Helper T cell (primary cell): ENCODE results near the gene HEG1.

DNA sequence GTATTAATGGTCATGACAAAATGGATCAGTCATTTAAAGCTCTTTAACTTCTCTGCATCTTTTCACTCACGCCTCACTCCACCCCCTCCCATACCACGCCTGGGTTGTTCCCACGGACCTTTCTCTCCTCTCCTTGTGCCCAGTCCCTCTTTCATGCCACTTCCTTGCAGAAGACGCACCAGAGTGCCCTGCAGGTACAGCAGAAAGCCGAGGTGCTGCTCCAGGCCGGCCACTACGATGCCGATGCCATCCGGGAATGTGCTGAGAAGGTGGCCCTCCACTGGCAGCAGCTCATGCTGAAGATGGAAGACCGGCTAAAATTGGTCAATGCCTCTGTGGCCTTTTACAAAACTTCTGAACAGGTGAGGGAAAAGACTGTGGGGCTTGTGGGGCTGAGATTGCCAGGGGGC is 296.1 kb upstream of the UMPS start:
- PRO-cap, 2 experiments, result no peak in any of the 2 experiments

DNA sequence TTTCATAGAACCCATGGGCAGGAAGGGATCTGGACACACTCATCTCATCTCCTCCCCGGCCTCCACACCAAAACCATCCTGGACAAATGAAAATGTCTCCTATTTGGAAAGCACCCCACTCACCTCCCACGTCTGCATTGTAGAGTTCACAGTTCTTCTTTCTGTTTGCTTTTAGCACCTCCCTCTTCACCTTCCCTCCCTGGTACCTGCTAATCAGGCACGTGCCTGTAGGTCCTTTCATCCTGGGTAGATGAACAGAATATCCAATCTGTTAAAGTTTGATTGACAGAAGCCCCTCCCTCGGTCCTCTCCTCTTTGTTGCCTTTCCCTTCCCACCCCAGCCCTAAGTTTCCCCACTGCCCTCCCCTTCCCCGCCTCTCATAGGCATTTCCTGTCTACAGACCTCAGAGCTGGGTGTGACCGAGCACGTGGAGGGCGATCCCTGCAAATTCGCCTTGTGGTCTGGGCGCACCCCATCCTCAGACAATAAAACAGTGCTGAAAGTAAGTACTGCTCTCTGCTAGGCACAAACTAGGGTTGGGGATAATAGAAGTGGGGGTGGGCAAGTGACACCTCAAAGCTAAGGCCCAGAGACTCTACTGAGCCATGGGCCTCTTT is 239.2 kb upstream of the UMPS start:
- PRO-cap, 2 experiments, result no peak in any of the 2 experiments

DNA sequence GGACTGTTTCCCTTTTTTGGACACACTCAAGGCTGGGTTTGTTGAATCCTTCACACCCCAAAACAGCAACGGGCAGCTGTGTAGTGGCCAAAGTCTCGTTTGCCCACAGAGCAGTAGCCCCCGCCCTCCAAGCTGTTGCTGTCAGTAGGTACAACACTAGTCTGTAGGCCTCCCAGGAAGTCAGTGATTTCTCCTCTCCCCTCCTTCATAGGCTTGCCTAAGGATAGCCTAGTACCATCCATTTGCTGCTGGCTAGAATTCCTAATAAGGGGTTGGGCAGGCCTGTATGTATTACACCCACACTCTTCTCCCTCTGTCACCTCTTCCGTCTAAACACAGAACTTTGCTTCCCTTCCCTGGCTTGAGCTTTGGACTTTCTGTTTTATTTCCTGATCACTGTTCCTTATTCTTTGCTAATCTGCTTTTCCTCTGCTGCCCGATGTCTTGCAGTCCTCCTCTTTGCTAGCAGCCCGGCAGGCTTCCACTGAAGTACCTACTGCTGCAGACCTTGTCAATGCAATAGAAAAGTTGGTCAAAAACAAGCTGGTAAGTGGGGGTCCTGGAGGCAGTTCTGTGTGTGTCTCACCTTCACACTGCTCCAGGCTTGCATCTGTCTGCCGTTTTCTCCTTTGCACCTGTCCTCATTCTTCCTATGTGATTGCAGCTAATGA is 93.4 kb upstream of the UMPS start:
- PRO-cap, 2 experiments, result no peak in any of the 2 experiments

DNA sequence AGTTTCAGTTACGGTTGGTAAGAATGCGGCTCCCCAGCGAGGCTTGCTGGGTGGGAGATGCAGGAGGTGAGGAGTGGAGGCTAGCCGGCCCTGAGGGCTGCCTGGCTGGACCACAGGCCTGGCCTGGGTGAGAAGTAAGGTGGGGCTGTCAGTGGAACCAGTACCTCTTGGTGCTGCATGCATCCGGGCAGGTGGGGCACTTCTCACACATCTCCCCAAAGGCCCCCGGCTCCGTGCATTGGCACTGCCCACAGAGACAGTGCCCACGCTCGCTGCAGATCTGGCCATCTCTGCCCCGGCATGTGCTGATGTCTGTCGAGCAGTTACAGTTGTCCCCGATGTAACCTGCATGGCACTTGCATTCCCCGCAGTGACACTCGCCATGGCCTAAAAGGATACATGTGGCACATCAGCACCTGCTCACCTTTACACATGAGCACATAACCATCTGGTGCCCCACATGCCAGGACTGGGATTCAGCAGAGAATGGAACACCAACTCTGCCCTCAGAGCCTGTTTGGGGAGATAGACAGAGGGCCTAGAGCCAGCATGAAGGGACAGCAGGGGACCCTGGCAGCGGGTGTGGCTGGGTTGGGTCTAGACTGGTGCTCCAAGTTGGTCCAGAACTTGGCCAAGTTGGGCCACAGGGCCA is 43.4 kb downstream of the UMPS start:
- PRO-cap, 2 experiments, result no peak in any of the 2 experiments

DNA sequence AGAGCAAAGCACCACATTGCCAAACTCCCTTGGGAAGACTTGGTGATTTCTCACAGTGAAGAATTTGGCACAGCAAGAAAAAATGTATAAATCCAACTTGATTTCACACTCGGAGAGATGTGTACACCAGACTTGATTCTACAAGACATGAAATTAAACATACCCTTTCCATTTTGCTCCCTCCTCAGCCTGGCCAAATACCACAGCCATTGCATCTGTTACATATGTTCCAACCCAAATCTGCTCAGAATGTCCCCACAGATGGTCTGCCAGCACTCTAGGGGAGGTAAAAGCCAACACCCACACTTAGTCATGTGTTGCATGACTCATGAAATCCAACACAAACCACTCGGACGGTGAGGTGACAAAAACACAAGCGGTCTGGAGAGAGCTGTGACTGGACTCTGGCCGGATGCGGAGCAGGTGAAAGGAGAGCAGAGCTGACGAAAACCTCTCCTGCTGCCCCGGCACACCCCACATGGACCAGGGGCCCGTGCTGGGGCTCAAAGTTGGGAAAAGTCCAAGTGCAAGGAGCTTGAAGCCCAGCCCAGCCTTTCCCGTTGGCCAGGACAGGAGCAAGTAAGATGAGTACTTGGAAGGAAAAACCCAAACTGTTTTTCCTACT is 74.4 kb downstream of the ITGB5 start:
- PRO-cap, 2 experiments, result no peak in any of the 2 experiments

GRCh38 chr3:124873205-124873721 is 13.9 kb downstream of the ITGB5 start:
- PRO-cap, 2 experiments, result no peak in any of the 2 experiments

GRCh38 chr3:124885768-124885961 is 1.5 kb downstream of the ITGB5 start:
- PRO-cap, 2 experiments, result no peak in any of the 2 experiments

GRCh38 chr3:125055943-125056520 is at the start of gene HEG1:
Gene HEG1, minus strand, starts transcription at chr3:125055997.
- PRO-cap, 2 experiments, result peak in 2 of 2 experiments; most common plus-strand start chr3:125056147 (in 2); most common minus-strand start chr3:125055997 (in 2)

DNA sequence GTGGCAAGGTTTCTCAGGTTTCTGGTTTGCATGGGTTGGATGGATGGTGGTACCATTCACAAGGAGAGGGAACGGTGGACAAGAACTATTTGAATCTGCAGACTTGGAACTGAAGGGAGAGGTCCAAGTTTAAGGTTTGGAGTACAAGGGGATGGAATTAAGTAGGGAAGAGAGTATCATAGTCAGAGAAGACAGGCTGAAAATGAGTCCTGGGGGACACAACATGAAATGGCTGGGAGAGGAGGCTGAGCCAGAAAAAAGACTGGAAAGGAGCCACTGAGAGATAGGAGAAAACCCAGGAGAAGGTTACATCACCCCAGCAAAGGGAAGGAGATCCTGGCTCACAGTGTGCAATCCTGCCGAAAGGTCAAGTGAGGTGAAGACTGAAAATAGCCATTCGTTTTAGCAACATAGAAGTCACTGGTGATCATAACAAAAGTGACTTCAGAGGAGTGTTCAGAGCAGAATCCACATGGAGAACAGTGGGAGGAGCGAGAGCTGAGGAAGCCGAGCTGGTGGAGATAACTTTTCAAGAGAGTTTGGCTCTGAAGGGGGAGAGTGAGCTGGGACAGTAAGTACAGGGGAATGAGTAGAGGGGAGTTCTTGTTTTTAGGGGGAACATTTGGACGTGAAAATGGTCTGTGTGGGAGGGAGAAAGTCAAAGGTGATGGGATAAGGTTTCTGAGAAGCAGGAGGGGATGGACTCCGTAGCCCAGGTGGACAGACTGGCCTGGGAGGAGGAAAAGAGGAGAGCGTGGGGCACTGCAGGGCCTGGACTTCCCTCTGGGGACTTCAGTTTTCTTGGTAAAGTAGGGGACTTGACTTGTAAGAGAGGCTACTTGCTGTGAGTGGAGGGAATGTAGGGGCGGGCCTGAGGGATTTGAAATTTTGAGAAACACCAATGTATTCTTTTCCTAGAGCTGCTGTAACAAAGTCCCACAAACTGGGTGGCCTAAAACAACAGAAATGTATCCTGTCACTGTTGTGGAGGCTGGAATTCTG is 5.5 kb upstream of the HEG1 start:
- PRO-cap, 2 experiments, result no peak in any of the 2 experiments

DNA sequence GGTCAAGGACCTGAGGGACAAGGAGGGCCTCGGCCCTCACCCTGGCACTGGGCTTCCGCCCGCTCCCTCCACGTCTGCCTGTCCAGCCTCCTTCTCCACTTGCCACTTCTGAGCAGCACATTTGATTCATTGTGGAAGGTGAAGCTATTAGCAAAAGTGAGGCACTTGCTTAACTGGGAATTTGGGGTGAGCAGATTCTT is 62.1 kb upstream of the HEG1 start:
- PRO-cap, 2 experiments, result no peak in any of the 2 experiments

GRCh38 chr3:125129460-125130023 is 73.7 kb upstream of the HEG1 start:
- PRO-cap, 2 experiments, result no peak in any of the 2 experiments

GRCh38 chr3:125244955-125245497 is 32.5 kb upstream of the SLC12A8 start:
- PRO-cap, 2 experiments, result no peak in any of the 2 experiments

GRCh38 chr3:125362057-125362926 is 12.8 kb downstream of the ZNF148 start:
- PRO-cap, 2 experiments, result no peak in any of the 2 experiments

DNA sequence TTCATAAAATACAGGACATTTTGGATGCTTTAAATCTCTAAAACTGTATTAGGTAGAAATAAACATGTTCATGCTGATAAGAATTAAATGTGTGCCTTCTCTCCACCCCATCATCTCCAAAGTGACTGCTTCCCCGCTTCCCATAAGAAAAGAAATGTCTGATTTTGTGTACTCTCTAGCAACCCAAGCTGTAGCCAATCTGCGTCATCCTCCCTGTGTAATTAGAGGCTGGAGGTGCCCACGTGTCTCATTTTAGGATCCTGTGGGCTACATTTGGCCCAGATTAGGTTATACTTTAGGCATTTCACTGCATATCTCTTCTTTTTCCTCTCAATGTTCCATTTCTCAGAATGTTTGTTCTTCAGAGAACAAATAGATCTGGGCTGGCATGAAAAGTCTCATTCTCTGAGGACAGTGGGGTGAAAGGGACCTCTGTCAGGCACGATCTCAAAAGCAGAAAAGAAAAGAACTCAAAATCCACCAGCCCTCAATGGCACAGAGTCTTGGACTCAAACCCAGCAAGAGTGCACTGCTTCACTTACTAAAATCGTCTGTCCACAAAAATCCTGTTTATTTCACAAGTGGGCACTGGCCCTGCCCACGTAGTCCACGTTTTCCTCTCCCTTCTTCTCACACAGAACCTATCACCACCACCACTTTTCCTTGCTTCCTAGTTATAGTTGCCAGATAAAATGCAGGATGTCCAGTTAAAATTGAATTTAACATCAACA is 19.4 kb upstream of the ZNF148 start:
- PRO-cap, 2 experiments, result no peak in any of the 2 experiments

DNA sequence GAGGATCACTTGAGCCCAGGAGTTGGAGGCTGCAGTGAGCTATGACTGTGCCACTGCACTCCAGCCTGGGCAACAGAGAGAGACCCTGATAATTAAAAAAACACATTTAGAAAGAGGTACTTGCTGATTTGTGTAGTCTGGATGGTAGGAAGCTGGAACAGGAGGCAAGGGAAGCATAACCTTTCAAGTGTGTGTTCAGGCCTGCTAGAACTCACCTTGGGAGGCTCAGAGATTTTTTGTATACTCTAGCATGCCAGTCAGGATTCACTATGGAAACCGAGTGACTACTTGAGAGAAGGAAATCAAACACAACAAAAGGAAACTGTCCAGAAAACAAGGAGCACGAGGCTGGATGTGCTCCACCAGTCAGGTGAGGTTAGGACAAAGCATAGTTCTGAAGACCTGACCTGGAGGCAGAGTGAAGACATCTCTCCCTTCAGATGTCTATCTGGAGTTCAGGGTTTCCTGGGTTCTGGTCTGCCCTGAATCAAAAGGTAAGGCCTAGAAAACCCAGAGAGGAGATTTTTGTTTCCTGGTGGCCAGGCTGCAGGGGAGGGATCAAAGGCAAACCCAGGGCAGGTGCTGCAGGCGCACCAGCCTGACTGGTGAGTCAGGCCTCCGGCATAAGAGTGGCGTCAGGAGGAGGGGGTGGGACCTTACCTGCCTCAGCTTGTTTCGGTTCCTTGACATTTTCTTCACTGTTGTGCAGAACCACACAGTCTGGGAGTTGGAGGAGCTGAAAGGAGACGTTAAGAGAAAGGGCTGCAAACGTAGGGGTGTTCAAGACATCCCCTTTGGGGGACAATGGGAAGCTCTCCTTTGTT is 52.1 kb upstream of the OSBPL11 start:
- PRO-cap, 2 experiments, result no peak in any of the 2 experiments

DNA sequence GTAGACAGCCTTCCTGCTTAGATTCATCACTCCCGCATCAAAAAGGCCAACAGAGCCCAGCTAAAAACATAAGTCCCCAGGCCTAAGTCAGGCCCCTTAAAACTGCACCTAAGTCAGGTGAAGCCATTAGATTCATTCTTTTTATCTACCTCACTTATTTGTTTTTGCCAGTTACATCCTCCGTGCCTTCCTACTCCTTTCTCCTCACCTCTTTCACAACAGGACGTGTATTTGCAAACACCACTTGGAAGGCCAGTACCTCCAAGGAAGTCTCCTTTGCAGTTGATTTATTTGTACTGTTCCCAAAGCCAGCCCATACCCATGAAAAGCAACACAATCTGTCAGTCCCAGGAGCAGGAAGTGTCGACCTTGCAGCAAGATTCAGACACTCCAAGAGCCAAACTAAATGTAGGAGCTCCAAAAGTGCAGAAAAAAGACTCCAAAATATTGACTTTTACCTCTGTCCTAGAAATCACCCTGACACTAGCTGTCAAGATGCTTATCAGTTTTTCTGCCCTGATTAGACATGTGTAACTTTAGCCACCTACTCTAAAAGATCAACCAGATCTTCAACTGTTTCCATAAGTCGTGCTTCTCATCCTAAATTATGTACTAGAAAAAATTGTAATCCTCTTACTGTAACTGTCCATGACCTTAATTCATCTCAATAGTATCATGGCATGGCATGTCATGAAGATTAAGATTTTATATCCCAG is 131.2 kb upstream of the ROPN1B start:
- PRO-cap, 2 experiments, result no peak in any of the 2 experiments

DNA sequence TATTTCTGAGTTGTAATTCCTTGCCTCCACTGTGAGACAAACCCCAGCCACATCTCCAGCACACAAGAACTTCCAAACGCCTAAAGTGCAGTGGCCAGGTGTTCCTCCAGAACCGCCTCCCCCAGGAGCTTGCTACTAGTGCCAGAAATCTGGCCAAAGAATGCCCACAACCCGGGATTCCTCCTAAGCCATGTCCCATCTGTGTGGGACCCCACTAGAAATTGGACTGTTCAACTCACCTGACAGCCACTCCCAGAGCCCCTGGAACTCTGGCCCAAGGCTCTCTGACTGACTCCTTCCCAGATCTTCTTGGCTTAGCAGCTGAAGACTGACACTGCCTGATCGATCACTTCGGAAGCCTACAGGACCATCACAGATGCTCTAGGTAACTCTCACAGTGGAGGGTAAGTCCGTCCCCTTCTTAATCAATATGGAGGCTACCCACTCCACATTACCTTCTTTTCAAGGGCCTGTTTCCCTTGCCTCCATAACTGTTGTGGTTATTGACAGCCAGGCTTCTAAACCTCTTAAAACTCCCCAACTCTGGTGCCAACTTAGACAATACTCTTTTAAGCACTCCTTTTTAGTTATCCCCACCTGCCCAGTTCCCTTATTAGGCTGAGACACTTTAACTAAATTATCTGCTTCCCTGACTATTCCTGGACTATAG is 103.0 kb upstream of the ROPN1B start:
- PRO-cap, 2 experiments, result no peak in any of the 2 experiments

DNA sequence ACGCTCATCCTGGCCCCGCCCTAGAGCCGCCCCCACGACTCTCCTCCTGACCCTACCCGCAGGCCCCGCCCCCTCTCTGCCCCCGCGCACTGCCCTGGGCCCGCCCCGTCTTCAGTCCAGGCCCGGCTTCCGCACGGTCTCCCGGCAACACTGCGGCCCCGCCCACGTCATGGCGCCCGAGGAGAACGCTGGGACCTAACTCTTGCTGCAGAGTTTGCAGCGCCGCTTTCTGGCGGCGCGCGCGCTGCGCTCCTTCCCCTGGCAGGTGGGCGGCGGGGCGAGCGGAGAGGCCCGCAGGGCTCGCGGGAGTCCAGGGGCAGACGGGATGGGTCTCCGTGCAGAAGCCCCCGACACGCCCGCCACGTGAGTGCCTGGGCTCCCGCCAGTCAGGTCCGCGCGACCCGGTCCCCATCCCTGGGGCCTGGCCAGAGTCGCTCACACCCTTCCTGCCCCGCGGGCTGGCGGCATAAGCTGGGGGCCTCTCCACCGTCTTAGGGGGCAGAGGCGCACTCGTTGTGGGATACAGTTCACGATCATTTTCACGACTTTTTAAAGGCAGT is 52.4 kb upstream of the ROPN1B start:
- PRO-cap, 2 experiments, result peak in 2 of 2 experiments; most common plus-strand start position 170 of the sequence (in 1)

DNA sequence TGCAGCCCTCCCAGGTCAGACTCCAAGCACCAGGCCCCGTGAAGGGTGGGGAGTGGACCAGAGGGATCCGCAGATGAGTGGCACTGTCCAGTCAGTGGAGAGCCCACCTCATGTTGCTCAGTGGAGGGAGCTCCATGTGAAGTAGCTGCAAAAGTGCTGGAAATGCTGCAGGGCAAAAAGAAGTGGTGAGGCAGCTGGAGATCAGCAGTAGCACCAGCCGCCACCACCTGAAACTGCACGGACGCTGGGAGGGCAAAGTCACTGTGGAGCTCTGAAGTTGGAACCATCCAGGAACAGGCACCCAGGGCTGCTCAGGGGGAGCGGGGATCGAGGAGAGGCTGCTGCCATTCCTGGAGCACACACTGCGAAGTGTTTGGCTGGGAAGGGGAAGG is 6.3 kb upstream of the ALDH1L1 start:
- PRO-cap, 2 experiments, result no peak in any of the 2 experiments

GRCh38 chr3:126208212-126209142 is 28.1 kb upstream of the ALDH1L1 start:
- PRO-cap, 2 experiments, result no peak in any of the 2 experiments